Ishikawa (cell line): Measurements from ENCODE around the gene CRIP2.

- RRBS = no CpG with 5 or more reads among the region's 15 CpGs
These were observed 2.1 kb upstream of the CRIP2 start for GRCh38 chr14:105472314-105473178.

DNA sequence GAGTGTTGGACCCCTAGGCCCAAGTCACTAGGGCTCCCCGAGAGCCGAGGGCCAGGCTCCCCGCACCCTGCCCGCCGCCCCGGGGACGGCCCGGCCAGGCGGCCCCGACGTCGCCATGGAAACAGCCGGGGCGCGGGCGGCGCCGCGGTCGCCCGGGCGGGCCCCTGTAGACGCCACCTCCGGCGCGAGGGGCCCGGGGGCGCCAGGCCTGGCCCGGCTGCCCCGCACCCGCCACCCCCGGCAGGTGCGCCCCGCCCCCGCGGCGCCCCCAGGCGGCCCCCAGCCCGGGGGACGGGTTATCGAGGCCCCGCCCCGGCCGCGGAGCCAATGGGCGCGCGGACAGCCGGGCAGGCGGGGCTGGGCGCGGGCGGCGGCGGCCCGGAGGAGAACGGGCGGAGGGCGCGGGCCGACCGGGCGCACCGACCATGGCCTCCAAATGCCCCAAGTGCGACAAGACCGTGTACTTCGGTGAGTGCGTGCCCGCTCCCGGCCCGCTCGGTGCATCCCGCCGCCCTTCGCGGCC, at the start of gene CRIP2:
Gene CRIP2, plus strand, starts transcription at position 384 of the 523 bp plus-strand sequence.
- RRBS = 2% methylated on average over 34 of the region's 76 CpGs

DNA sequence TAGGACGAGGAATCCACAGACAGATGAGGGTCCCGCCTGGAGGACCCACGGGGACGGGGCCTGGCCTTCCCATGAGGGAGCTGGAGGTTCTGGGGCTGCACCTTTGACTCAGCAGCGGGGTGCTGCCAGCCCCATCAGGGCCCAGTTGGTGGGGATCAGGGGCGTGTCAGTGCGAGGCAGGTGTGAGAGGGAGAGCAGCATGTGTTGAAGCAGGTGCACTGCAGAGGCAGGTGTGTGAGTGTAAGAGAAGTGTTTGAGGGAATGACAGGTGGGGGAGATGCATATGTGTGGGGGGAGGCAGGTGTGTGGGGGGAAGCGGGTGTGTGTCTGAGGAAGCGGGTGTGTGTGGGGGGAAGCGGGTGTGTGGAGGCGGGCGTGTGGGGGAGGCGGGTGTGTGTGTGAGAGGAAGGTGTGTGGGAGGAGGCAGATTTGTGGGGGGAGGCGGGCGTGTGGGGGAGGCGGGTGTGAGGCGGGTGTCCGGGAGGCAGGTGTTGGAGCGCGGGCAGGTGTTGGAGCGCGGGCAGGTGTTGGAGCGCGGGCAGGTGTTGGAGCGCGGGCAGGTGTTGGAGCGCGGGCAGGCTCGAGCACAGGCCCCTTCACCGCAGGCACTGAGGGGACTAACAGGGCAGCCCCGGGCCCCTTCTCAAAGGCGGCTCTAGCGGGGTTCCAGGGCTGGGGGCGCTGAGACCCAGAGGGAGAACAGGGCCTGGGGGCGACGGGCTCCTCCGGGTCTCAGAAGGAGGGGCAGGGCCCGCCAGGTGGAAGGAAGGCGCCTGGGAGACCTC, 2.9 kb downstream of the CRIP2 start:
- RRBS = 83% methylated on average over 12 of the region's 39 CpGs

GRCh38 chr14:105480448-105481720, 5.8 kb upstream of the CRIP1 start:
- RRBS = 22% methylated on average over 7 of the region's 41 CpGs

DNA sequence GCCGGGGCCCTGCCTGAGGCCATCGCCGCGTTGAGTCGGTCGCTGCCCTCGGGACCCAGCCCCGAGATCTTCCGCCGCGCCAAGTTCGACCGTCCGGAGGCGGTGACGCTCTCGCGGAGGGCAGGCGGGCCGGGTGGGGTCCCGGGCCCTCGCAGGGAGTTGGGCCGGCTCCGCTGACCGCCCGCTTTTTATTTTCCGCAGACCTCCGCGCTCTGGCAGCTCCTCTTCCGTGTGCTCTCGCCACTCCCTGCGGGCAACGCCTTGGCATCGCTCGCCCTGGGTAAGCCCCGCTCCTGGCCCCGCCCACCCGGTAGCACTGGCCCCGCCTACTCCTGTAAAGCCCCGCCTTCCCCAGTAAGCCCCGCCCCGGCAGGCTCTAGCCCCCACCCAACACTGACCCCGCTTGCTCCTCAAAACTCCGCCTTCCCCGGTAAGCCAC, 394 bp downstream of the TEDC1 start:
- RRBS = 2% methylated on average over 26 of the region's 45 CpGs

DNA sequence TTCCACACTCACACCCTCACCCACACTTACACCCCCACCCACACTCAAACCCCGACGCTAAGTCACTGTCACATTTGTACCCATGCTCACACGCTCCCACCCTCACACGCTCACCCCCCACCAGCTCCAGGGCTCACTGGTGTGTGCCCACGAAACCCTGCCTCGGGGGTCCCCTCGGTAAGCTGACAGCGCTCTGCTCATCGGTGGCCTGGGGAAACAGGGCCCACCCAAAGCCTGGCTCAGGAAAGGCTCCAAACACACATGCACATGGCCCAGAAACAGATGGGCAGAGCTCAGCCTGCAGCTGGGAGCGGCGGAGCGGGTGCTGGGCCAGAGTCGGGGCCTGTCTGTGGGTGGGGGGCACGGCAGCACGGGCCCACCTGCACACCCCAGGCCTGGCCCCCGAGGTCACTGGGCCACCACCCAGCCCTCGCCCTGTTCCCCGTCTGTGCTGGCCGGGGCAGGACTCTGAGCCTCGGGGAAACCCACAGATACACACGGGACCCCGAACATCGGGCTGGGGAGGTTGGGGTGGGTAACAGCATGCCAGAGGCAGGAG, 164.9 kb downstream of the TMEM121 start:
- RRBS = no CpG with 5 or more reads among the region's 23 CpGs

DNA sequence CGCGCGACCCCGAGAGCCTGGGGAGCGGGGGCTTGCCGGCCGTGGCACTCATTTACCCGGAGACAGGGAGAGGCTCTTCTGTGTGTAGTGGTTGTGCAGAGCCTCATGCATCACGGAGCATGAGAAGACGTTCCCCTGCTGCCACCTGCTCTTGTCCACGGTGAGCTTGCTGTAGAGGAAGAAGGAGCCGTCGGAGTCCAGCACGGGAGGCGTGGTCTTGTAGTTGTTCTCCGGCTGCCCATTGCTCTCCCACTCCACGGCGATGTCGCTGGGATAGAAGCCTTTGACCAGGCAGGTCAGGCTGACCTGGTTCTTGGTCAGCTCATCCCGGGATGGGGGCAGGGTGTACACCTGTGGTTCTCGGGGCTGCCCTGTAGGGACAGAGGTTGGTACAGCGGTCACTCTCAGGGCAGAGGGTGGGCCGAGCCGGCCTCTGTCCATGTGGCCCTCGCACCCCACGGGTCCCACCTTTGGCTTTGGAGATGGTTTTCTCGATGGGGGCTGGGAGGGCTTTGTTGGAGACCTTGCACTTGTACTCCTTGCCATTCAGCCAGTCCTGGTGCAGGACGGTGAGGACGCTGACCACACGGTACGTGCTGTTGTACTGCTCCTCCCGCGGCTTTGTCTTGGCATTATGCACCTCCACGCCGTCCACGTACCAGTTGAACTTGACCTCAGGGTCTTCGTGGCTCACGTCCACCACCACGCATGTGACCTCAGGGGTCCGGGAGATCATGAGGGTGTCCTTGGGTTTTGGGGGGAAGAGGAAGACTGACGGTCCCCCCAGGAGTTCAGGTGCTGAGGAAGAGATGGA, 215.2 kb downstream of the TMEM121 start:
- RRBS = no CpG with 5 or more reads among the region's 41 CpGs

DNA sequence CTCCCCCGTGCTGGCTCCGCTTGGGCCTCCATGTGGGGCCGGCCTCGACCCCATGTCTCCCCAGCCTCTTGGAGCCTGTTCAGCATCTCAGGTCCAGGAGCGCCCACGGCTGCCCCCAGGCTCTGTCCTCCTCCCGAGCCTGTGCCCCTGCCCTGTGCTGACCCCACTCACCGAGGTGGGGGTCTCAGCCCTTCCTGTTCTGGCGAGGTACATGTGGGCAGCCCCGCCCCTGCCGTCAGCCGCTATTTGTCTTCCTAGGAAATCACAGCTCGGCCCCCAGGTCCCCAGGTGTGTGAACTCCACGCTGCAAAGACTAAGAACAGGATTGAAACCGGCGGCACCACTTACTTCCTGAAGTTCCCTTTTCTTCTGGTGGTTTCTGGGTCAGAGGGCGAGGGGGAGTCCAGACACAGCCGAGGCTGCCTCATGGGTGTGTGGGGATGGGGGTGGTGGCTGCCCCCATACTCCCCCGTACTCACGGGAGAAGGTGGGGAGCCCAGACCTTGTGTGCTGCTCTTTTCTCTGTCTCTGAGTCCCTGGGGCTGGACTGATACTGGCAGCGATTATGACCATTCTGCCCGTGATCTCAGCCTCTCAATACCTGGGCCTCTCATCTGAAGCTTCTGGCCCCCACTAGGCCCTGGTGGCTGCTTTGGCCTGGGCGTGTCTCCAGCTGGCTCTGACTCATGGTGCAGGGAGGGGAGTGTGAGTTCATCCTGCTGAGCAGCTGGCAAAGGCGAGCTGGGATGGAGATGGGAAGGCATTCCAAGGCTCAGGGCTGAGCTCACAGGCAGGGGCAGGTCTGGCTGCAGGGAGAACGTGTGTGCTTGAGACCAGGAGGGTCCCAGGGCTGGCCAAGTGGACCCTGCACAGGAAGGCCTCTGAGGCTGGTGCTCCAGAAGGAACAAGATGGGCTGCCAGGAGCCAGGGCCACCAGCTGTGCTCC, 221.6 kb downstream of the TMEM121 start:
- RRBS = no CpG with 5 or more reads among the region's 25 CpGs

DNA sequence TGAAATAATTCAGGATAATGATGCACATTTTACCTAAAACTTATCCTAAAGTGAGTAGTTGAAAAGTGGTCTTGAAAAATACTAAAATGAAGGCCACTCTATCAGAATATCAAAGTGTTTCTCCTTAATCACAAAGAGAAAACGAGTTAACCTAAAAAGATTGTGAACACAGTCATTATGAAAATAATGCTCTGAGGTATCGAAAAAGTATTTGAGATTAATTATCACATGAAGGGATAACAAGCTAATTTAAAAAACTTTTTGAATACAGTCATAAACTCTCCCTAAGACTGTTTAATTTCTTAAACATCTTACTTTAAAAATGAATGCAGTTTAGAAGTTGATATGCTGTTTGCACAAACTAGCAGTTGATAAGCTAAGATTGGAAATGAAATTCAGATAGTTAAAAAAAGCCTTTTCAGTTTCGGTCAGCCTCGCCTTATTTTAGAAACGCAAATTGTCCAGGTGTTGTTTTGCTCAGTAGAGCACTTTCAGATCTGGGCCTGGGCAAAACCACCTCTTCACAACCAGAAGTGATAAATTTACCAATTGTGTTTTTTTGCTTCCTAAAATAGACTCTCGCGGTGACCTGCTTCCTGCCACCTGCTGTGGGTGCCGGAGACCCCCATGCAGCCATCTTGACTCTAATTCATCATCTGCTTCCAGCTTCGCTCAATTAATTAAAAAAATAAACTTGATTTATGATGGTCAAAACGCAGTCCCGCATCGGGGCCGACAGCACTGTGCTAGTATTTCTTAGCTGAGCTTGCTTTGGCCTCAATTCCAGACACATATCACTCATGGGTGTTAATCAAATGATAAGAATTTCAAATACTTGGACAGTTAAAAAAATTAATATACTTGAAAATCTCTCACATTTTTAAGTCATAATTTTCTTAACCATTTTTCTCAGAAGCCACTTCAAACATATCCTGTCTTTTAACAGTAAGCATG, 335.5 kb downstream of the TMEM121 start:
- RRBS = no CpG with 5 or more reads among the region's 13 CpGs

- RRBS = no CpG with 5 or more reads among the region's 12 CpGs
These were observed 359.0 kb downstream of the TMEM121 start for GRCh38 chr14:105885363-105885900.

- RRBS = no CpG with 5 or more reads among the region's 5 CpGs
These were observed 833.7 kb downstream of the TMEM121 start for GRCh38 chr14:106360083-106360501.

DNA sequence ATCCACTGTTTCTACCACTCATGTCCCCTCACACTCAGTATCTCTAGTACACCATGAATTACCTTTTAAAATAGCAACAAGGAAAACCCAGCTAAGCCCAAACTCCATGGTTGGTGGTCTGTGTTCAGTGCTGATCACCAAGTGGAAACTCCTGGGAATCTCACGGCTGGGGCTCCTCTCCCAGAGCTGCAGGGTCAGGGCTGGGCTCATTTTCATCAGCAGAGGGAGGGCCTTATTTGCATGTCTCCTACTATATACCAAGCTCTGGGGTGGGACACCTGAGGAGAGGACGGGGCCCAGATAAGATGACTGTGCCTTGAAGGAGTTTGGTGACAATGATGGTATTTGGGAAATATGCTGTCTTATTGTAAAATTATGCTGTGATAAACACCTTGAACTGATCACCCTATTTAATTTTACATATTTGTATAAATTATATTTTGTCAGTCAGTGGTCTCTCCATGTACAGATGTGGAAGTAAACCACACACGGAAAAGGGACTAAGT, 1031.0 kb downstream of the TMEM121 start:
- RRBS = no CpG with 5 or more reads among the region's 3 CpGs

DNA sequence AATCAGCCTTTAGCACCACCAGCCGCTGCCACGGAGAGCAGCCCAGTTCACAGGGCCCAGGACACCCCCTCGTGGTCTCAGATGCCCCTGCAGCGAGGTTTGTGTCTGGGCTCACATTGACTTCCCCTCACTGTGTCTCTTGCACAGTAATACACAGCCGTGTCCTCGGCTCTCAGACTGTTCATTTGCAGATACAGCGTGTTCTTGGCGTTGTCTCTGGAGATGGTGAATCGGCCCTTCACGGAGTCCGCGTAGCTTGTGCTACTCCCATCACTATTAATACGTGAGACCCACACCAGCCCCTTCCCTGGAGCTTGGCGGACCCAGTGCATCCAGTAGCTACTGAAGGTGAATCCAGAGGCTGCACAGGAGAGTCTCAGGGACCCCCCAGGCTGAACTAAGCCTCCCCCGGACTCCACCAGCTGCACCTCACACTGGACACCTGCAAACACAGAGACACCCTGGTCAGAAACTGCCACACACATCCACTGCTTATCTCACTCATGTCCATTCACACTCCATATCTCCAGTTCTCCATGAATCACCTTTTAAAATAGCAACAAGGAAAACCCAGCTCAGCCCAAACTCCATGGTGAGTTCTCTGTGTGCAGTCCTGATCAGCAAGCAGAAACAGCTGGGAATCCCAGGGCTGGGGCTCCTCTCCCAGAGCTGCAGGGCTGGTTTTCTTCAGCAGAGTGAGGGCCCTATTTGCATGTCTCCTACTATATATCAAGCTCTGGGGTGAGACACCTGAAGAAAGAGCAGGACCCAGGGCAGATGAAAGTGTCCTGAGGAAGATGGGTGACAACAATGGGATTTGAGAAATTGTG, 1284.1 kb downstream of the TMEM121 start:
- RRBS = no CpG with 5 or more reads among the region's 15 CpGs